Measurements from ENCODE around the gene SPATC1L.

DNA sequence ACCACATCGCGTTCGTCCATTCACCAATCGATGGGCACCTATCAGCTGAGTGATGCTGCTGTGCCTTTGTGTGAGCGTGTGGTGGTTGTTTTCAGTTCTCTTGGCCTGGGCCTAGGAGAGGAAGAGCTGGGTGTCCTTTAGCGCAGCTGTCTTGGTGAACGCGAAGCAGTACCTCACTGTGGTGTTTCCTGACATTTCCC is 50.0 kb downstream of the COL6A1 start:
- RRBS, result no CpG with 5 or more reads among the region's 8 CpGs

GRCh38 chr21:46126257-46126980 is 28.5 kb downstream of the COL6A2 start:
- RRBS, result 86% methylated on average over 1 of the region's 26 CpGs

DNA sequence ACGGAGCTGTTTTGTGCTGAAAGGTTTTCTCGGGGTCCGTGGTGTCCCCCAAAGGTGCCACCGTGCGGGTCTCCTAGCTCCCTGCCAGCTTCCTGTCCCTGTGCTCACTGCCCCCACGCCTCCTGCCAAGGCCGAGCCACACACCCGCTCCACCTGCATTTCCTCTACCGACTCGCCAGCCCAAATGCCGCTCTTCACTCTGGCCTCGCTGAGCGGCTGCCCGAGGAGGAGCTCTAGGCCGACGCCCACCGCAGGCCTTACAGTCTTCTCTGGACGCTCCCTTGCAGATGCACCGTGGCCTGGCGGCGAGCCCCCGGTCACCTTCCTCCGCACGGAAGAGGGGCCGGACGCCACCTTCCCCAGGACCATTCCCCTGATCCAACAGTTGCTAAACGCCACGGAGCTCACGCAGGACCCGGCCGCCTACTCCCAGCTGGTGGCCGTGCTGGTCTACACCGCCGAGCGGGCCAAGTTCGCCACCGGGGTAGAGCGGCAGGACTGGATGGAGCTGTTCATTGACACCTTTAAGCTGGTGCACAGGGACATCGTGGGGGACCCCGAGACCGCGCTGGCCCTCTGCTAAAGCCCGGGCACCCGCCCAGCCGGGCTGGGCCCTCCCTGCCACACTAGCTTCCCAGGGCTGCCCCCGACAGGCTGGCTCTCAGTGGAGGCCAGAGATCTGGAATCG is 26.3 kb downstream of the FTCD start:
- RRBS, result 89% methylated on average over 18 of the region's 47 CpGs

DNA sequence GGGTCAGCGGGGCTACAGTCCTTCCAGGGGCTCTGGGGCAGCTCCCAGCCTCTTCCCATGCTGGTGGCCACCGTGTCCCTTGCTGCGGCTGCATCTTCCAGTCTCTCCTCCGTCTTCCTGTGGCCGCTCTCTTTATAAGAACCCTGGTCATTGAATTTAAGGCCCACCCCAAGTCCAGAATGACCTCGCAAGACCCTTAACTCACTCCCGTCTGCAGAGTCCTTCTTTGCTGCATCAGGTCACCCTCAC is 25.9 kb downstream of the FTCD start:
- RRBS, result no CpG with 5 or more reads among the region's 7 CpGs

DNA sequence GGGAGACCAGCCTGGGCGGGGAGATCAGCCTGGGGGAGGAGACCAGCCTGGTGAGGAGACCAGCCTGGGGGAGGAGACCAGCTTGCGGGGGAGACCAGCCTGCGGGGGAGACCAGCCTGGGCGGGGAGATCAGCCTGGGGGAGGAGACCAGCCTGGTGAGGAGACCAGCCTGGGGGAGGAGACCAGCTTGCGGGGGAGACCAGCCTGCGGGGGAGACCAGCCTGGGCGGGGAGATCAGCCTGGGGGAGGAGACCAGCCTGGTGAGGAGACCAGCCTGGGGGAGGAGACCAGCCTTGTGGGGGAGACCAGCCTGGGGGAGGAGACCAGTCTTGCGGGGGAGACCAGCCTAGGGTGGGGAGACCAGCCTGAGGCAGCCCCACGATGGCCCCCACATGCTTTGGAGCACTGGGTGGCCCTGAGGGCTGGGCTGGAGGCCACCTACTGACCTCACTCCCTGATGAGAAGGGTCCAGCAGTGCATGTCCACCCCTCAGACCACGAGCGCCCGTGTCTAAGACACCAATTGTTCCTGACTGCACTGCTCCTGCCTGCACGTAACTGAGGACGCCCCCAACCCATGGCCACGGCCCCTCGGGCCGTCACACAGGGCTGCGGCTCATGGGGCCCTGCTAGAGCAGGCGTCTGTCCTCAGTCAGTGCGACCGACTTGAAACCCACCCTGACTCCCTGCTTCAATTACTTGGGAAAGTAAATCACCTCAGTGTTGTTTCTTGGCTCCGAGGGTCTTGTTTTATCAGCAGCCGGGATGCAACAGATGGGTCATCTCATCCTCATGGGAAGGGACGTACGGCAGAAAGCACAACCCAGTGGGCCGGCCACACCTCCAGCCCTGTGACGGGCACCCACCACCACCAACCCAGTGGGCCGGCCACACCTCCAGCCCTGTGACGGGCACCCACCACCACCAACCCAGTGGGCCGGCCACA is at the start of gene SPATC1L:
SPATC1L (minus strand) TSS at position 819 of the 945 bp plus-strand sequence.
- RRBS, result 2% methylated on average over 4 of the region's 30 CpGs

- RRBS, result no CpG with 5 or more reads among the region's 8 CpGs
These were observed 3.1 kb upstream of the SPATC1L start for GRCh38 chr21:46187315-46187903.

GRCh38 chr21:46242218-46243130 is 13.9 kb upstream of the LSS start:
- RRBS, result no CpG with 5 or more reads among the region's 8 CpGs

DNA sequence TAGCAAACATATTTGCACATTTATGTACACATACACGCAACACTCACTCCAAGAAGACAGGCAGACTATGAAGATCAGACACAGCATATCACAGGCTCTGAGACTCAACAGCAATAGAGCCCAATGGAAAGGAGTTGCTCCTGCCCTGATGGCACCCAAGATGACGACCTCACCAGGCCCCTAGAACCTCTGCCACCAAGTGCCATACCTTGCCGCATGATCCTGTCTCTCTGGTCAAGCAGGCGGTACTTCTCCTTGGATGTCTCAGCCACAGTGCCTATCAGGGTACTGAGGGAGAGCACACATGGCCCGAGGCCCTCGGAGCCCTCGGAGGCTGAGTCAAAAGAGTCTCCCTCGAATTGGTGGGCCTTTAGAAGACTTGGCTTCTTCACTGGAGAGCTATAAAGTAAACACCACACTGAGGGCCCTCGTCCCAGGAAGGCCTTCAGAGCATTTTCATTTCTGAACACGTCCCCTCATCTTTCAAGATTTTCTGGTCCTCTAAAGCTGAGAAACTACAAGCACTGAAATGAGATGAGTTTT is 8.0 kb downstream of the MCM3AP start:
- RRBS, result no CpG with 5 or more reads among the region's 10 CpGs

GRCh38 chr21:46324584-46325603 is 938 bp downstream of the PCNT start:
- RRBS, result 4% methylated on average over 35 of the region's 100 CpGs

GRCh38 chr21:46326032-46326600 is 2.2 kb downstream of the PCNT start:
- RRBS, result no CpG with 5 or more reads among the region's 14 CpGs

DNA sequence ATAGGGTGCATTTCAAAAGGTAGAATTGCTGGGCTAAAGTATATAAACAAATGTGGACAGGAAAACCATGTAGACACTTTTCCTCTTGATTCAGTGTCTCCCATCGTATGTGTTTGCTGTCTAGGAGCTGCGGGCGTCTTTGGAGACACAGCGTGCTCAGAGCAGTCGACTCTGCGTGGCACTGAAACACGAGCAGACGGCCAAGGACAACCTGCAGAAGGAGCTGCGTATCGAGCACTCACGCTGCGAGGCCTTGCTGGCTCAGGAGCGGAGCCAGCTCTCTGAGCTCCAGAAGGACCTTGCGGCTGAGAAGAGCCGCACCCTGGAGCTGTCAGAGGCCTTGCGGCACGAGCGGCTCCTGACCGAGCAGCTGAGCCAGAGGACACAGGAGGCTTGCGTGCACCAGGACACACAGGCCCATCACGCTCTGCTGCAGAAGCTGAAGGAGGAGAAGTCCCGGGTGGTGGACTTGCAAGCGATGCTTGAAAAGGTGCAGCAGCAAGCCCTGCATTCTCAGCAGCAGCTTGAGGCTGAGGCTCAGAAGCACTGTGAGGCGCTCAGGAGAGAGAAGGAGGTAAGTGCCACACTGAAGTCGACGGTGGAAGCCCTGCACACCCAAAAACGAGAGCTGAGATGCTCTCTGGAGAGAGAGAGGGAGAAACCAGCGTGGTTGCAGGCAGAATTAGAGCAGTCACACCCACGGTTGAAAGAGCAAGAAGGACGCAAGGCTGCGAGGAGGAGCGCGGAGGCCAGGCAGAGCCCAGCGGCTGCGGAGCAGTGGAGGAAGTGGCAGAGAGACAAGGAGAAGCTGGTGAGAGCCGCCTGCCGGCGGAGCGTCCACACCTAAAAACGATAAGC is 27.1 kb upstream of the DIP2A start:
- RRBS, result no CpG with 5 or more reads among the region's 40 CpGs

GRCh38 chr21:46480159-46481175 is 21.8 kb downstream of the DIP2A start:
- RRBS, result no CpG with 5 or more reads among the region's 14 CpGs

All from non-pigmented ciliary epithelial cell (primary cell).